Breast epithelium (tissue), 2 donors: ENCODE data around the genes SYF2 and LDLRAP1.

GRCh38 chr1:24483409-24483842 is 19.2 kb upstream of the RCAN3 start:
- PRO-cap, result no peak
- RAMPAGE, long total RNA, 2 experiments, result no peak in any of the 2 experiments

DNA sequence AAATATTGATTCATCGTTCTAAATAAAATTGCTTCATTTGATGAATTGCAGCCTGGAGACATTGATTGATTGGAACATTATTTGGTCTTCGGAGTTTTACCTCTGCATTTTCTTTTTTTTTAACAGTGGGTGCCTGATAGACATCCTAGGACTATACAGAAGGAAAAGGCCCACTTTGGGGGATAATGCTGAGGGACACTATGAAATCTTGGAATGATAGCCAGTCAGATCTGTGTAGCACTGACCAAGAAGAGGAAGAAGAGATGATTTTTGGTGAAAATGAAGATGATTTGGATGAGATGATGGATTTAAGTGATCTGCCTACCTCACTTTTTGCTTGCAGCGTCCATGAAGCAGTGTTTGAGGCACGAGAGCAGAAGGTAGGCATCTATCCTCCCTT is 11.6 kb downstream of the RCAN3 start:
- PRO-cap, result no peak
- RAMPAGE, long total RNA, 2 experiments, result no peak in any of the 2 experiments

- PRO-cap, result no peak
- RAMPAGE, long total RNA, 2 experiments, result no peak in any of the 2 experiments
Measured at GRCh38 chr1:24536316-24537211, 19.3 kb upstream of the NCMAP start.

GRCh38 chr1:24539263-24539839 is 16.5 kb upstream of the NCMAP start:
- PRO-cap, result no peak
- RAMPAGE, long total RNA, 2 experiments, result no peak in any of the 2 experiments

DNA sequence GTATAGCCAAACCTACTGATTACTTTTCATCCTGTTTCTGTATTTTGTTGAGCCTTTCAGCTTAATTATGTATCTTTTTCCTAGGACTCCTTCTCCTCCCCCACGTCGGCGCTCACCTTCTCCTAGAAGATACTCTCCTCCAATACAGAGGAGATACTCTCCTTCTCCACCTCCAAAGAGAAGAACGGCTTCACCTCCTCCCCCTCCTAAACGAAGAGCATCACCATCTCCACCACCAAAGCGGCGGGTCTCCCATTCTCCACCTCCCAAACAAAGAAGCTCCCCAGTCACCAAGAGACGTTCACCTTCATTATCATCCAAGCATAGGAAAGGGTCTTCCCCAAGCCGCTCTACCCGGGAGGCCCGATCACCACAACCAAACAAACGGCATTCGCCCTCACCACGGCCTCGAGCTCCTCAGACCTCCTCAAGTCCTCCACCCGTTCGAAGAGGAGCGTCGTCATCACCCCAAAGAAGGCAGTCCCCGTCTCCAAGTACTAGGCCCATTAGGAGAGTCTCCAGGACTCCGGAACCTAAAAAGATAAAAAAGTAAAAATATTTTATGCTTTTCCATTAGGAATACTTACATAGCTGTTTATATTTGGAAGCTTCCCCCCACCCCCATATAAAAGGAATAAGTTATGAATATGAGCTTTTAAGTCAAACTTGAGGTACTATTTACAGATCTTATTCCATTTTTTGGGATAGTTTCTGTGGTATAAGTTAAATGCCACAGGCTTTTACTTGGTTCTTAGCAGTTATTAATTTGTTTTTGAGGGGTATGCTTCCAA is 26.1 kb downstream of the SRRM1 start:
- PRO-cap, result no peak
- RAMPAGE, long total RNA, 2 experiments, result no peak in any of the 2 experiments

- PRO-cap, result no peak
- RAMPAGE, long total RNA, 2 experiments, result no peak in any of the 2 experiments
Measured at GRCh38 chr1:24676850-24677962, 34.1 kb downstream of the SRRM1 start.

GRCh38 chr1:24771065-24771621 is 25.9 kb downstream of the CLIC4 start:
- PRO-cap, result no peak
- RAMPAGE, long total RNA, 2 experiments, result no peak in any of the 2 experiments

GRCh38 chr1:24803023-24803656 is 57.9 kb downstream of the CLIC4 start:
- PRO-cap, result no peak
- RAMPAGE, long total RNA, 2 experiments, result no peak in any of the 2 experiments

DNA sequence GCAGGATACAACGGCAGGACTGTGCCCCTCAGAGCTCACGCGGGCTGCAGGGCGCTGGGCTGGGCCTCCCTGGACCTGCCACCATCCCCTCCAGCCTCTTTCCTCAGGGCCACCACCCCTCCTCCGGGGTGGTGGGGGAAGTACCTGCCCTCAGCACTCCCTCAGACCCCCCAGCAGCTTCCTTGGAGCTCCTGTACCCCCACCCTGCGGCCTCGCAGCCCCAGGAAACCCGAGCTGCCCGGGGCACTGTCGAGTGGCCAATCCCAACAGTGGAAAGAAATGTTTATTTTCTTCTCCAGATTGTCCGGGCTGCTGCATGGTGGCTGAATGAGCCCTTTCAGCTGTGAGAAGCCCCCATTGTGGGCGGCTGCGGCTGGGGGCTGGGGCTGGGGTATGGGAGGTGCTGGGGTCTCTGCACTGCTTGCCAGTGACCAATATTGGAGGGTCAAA is 25.4 kb downstream of the RUNX3 start:
- PRO-cap, result no peak
- RAMPAGE, long total RNA, 2 experiments, result no peak in any of the 2 experiments

GRCh38 chr1:24964627-24965600 is 34.8 kb upstream of the RUNX3 start:
- PRO-cap, result no peak
- RAMPAGE, long total RNA, 2 experiments, result no peak in any of the 2 experiments

GRCh38 chr1:25031629-25032664 is 101.9 kb upstream of the RUNX3 start:
- PRO-cap, result no peak
- RAMPAGE, long total RNA, 2 experiments, result no peak in any of the 2 experiments

- PRO-cap, result no peak
- RAMPAGE, long total RNA, 2 experiments, result no peak in any of the 2 experiments
Measured at GRCh38 chr1:25218732-25219820, 13.2 kb downstream of the SYF2 start.

GRCh38 chr1:25231699-25232772 is at the start of gene SYF2:
TSS of gene SYF2 (minus strand) at chr1:25232502.
- PRO-cap, result bidirectional peak, plus-strand start at chr1:25232690, minus-strand start at chr1:25232502
- RAMPAGE, long total RNA, 2 experiments, result start-site peak on the plus strand in 2 of 2 experiments, at chr1:25232578-25232644 at its widest, 9 to 55 reads per replicate; start-site peak on the minus strand in 2 of 2 experiments, at chr1:25232473-25232504 at its widest, 476 to 4,972 reads per replicate

- PRO-cap, result no peak
- RAMPAGE, long total RNA, 2 experiments, result no peak in any of the 2 experiments
Measured at GRCh38 chr1:25340329-25340740, 2.2 kb downstream of the TMEM50A start.

- PRO-cap, result bidirectional peak, plus-strand start at chr1:25430340, minus-strand start at chr1:25430196
- RAMPAGE, long total RNA, 2 experiments, result no peak in any of the 2 experiments
Measured at GRCh38 chr1:25430228-25430792, 387 bp upstream of the MACO1 start.

DNA sequence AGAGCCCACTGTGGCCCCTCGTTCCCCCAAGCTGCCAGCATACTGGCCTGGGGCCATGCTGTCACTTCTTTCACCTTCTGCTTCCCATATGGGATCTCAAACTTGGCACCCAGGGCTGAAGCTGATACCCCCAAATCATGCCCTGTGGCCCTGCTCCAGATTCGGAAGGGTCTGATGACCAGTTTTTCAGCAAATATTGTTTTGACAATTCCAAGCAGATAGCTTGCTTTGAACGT is 873 bp downstream of the MACO1 start:
- PRO-cap, result no peak
- RAMPAGE, long total RNA, 2 experiments, result no peak in any of the 2 experiments

GRCh38 chr1:25543160-25544337 is at the start of gene LDLRAP1:
TSS of gene LDLRAP1 (plus strand) at chr1:25543606.
- PRO-cap, result unidirectional peak, plus-strand start at chr1:25543585; unidirectional peak, plus-strand start at chr1:25543668
- RAMPAGE, long total RNA, 2 experiments, result no peak in any of the 2 experiments

DNA sequence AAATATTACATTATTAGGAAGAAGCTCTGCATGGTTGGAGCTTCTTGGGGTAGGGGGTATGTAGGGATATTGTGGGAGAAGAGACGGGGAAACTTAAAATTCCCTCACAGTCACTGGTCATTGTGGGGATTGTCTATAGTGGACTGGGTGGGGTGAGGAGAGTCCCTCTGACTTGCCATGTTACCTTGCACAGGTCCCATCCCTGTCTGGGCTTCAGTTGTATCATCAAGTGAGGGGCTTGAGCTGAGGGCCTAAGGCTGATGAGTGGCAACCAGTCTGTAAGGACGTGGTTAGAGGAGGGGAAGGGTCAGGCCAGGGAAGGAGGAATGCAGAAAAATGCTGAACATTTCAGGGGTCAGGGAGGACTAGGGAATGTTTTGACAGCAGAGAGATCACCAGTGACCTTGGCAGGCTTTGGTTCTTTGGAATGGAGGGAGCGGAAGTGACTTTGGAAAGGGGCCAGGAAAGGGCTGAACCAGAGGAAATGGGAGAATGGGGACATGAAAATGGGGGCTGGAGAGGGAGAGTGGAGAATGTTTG is 7.2 kb downstream of the LDLRAP1 start:
- PRO-cap, result no peak
- RAMPAGE, long total RNA, 2 experiments, result no peak in any of the 2 experiments

DNA sequence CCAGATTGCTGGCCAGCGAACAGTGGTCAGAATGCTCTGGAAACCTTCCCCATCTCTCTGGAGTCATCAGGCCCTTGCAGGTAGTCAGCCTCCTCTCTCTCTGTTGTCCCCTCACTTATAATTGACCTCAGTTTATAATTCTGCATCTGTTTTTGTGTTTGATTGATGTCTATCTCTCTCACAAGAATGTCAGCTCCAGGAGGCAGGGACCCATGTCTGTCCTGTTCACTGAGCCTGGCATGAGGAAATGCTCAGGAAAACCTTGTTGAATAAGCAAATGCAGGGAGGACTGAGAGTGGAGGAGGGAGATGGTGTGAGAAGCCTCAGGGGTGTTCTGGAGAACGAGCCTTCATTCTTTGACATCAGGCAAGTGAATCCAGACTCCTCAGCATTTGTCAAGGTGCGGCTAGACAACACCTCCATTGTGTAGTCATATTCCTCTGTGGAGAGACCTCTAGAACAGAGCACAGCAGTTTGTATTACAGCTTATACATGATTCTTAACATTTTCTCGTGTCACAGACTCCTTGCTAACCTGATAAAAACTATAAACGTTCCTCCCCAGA is 45.5 kb downstream of the MAN1C1 start:
- PRO-cap, result no peak
- RAMPAGE, long total RNA, 2 experiments, result no peak in any of the 2 experiments

- PRO-cap, result no peak
- RAMPAGE, long total RNA, 2 experiments, result no peak in any of the 2 experiments
Measured at GRCh38 chr1:25818346-25818991, 1.3 kb upstream of the MTFR1L start.